Upper lobe of left lung (tissue), 5 donors: Measurements from ENCODE around the genes ZNF286A and TNFRSF13B.

DNA sequence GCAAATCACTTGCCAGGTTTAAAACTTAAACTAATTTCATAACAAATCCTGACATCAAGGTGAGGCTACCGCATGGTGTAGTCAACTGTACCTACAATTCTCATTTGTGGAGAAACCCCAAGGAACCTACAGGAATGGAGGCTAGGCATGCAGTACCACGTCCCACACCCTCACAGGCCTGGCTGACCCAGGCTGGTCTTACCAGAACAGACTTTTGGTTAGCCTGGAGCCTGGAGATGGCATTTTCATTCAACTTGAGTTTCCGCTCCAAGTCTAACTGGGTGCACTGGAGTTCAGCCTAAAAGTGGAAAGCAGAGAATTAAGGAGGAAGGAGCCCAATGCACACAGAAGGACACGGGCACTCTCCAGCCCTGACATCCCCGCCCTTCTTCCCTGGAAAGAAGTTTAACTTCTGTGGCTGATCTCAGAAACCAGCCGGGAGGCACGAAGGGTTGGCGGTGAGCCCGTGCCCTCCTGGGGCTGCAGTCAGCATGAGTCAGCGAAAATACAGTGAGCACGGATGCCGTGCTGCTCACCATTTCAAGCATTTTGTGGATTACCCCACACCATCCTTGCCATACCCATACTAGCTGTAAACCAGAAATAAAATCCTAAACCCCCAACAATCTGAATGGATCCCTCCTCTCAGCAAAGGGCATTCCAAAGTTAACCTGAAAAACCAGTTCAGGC, 23.2 kb upstream of the FBXW10B start:
- PRO-cap, 2 experiments: no peak in any of the 2 experiments
- RAMPAGE, long total RNA, 4 experiments: start-site peak on the minus strand in 1 of 4 experiments, centred at position 304 of the sequence, 7 reads per replicate

- PRO-cap, 2 experiments: peak in 1 of 2 experiments; most common plus-strand start chr17:15650100 (in 1); most common minus-strand start chr17:15649773 (in 1)
- RAMPAGE, long total RNA, 4 experiments: no peak in any of the 4 experiments
Observed at GRCh38 chr17:15649559-15650624, 30.4 kb upstream of the FBXW10B start.

DNA sequence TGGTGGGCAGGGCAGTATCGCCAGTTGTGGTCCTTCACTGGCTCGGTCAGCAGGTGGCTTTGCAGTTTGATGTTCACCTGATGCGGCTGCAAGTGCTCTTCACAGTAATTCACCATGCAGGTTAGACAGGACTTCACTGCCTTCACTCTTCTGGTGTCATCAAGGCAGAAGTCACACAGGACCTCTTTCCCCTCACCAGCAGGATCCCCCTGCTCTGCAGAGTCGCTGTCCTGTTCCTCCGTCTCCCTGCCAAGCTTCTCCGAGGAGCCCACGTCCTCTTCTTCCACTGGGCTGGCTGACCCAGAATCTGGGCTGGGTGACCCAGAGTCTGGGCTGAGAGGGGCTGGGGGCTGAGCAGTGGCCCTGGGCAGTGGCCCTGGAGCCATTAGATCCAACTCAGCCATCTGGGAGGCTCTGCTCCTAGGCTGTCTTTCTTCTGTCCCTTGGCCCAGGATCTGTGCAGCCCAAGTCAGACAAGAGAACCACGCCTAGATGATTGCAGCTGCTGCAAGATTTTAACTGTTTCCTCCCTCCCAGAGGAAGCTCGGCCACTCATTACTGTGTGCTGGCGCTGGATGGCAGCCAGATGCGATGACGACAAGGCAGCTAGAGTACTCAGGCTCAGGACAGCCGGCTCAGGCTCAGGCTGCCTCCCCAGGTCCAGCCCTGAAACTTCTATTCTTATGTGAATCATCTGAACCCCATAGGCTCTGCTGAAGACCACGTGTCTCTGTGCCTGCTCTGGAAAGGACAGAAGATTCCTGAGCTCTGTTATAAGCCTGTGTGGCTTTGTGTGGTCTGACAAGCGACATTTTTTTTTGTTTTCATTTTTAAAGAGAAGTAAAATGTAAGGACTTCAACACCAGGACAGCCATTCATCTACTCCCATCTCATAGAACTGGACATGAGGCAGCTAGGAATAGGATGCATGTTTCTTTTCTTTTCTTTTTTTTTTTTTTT, 32.0 kb upstream of the FBXW10B start:
- PRO-cap, 2 experiments: peak in 2 of 2 experiments; most common plus-strand start position 774 of the sequence (in 2); most common minus-strand start position 440 of the sequence (in 1)
- RAMPAGE, long total RNA, 4 experiments: start-site peak on the minus strand in 4 of 4 experiments, centred at positions 315 to 540 of the sequence, 8 to 807 reads per replicate

- PRO-cap, 2 experiments: no peak in any of the 2 experiments
- RAMPAGE, long total RNA, 4 experiments: no peak in any of the 4 experiments
Observed at GRCh38 chr17:15660899-15661281, 23.2 kb downstream of the TRIM16 start.

DNA sequence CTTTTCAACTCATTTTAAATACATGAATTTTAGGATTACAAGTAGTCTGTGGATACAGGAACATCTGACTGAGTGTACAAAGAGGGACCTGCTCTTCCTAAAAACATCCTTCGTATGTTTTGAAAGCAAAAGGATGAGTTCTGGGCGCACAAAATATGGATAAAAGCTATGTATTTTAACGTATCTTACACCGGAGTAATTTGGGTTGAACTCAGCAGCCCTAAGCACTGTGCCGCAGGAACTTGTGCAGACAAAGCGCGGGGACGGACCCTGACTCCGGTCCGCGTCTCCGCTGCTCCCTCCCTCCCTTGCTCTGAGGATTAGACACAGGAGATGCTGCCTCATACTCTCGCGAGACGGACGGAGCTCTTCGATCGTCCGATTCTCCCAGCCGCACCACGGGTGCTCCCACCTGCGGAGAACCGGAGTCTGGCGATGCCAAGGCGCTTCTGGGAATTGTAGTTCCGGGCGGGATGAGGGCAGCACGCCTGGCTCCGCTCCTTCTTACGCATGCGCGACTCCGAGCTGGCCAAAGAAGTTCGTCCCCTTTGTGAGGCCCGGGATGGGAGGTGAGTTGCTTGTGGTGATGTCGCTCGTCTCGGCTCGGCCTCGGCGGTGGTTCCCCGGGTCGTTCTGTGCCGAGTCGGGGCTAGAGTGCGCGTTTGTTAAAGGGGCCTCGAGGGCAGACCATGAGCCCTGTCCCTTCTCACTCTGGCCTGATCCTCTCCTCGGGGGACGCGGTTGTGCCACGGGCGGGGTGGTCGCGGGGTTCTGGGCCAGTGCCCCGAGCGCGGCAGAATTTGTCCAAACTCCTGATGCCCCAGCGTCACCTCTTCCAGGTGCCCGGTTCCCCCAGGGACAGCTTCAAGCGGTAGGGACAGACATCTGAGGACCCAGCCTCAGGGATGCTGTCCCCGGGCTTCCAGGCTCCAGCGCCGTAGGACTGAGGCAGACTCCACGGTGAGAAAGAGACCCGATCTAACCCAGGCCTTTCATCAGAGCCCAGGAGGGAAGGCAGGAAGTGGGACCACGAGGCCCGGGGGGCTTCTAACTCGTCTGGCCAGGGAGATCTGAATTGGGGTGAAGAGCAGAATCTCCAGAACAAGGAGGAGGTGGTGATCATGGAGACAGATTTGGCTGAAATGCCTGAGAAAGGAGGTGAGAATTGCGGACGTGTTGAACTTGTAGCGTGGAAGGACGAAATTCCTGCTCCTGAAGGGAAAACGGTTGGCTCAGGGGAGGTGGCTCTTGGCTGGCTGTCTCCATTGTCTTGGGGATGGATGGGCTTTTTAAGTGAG, at the start of gene ZNF286A:
Gene ZNF286A, plus strand, starts transcription at position 544 of the 1,298 bp plus-strand sequence.
- PRO-cap, 2 experiments: peak in 2 of 2 experiments; most common plus-strand start position 461 of the sequence (in 1); most common minus-strand start position 315 of the sequence (in 2)
- RAMPAGE, long total RNA, 4 experiments: start-site peak on the plus strand in 3 of 4 experiments, centred at positions 526 to 555 of the sequence, 18 to 78 reads per replicate

DNA sequence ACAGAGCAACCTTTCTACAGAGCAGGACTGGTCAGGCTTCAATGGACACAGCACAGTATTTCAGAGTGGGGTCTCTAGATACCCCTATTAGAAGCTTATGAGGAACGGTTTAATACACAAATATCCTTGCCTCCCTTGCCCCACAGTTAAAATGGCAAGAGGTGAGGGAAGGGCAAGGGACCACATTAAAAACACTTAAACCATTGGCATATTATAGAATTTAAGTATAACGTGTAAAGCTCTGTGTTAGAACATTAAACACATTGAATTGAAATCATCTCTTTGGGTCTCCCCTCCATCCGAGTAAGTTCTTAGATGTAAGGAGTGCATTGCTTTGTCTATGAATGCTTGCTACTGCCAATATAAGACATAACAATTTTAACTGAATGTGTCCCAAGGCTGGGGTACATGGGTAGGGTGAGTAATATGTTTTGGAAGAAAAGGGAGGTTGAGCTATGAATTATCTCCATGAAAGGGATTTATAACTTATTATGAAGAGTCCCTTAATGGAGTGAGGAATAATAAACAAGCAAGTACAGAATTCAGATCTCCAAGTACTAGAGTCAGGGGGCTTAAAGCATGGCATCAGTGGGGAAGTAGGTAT, 25.9 kb downstream of the TTC19 start:
- PRO-cap, 2 experiments: no peak in any of the 2 experiments
- RAMPAGE, long total RNA, 4 experiments: no peak in any of the 4 experiments

GRCh38 chr17:16072026-16072346, 72.4 kb downstream of the TTC19 start:
- PRO-cap, 2 experiments: no peak in any of the 2 experiments
- RAMPAGE, long total RNA, 4 experiments: no peak in any of the 4 experiments

- PRO-cap, 2 experiments: no peak in any of the 2 experiments
- RAMPAGE, long total RNA, 4 experiments: no peak in any of the 4 experiments
Observed at GRCh38 chr17:16101013-16101947, 101.7 kb downstream of the TTC19 start.

- PRO-cap, 2 experiments: peak in 2 of 2 experiments; most common plus-strand start chr17:16407348 (in 2); most common minus-strand start chr17:16407067 (in 2)
- RAMPAGE, long total RNA, 4 experiments: no peak in any of the 4 experiments
Observed at GRCh38 chr17:16406850-16407856, 8.2 kb upstream of the TRPV2 start.

DNA sequence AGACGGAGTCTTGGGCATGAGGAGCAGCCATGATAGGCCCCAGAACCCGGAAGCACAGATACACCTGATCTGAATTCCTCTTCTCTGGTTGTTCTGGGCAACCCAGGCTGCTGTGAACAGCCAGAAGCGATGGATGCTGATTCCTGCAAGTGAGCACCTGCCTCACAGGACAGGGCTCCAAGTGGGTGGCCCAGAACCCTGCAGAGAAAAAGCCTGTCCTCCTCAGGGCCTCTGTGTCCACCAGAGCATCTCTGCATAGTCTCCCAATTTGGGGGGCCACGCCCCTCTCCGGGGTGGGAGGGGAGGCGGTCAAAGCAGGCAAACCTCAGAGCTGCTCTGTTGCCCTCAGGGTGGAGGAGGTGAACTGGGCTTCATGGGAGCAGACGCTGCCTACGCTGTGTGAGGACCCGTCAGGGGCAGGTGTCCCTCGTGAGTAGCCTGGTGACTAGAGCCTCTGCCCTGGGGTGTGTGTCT, 19.2 kb downstream of the TRPV2 start:
- PRO-cap, 2 experiments: no peak in any of the 2 experiments
- RAMPAGE, long total RNA, 4 experiments: no peak in any of the 4 experiments

DNA sequence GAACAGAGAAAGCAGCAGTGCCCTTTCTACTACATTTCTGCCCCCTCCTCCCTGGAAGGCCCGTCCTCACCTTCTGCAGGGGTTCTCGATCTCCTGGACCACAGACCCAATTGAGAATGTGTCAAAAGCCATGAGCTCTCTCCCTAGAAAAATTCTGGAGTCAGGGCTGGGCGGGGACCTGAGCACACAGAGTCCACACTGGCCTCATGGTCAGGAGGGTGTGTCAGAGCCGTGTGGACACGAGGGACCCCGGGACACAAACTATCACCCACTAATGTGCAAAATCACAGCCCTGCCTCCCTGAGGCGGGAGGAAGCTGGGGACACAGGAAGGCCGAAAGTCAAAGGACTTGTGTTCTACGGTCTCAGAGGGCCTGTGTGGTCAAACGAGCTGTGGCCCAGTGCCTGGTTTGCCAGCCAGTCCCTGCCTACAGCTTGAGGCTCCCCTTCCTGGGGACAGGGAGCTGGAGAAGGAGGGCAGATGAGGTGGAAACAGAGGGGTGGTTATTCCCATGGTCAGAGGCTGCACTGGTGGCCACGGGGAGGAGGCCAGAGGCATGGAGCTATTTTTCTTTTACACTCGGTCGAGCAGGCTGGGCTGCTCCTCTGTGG, 27.4 kb downstream of the LRRC75A start:
- PRO-cap, 2 experiments: no peak in any of the 2 experiments
- RAMPAGE, long total RNA, 4 experiments: no peak in any of the 4 experiments

GRCh38 chr17:16488514-16489071, 3.4 kb downstream of the LRRC75A start:
- PRO-cap, 2 experiments: no peak in any of the 2 experiments
- RAMPAGE, long total RNA, 4 experiments: no peak in any of the 4 experiments

- PRO-cap, 2 experiments: no peak in any of the 2 experiments
- RAMPAGE, long total RNA, 4 experiments: no peak in any of the 4 experiments
Observed at GRCh38 chr17:16922580-16923287, 49.2 kb downstream of the TNFRSF13B start.

DNA sequence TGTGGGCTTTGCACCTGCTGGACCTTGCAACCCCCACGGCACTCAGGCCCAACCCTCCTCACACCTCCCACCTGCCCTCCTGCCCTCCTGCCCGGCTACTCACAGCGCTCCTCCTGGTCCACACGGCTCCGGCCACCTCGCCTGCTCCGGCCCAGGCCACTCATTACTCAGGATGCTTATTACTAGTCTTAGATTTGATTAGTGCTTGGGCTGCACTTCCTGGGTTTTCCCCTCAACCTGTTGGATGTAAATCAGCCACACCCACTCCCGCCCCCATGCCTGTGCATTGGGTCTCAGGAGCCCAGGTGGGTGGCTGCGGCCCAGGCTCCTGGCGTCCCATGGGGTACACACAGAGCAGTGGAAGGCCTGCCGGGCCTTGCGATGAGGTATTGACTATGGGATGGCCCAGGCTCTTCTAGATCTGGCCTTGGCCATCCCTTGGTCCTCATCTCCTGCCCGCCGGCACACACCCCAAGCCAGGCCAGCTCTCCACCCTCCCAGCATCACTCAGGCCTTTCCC, at the start of gene TNFRSF13B:
Gene TNFRSF13B, minus strand, starts transcription at position 207 of the 520 bp plus-strand sequence.
- PRO-cap, 2 experiments: no peak in any of the 2 experiments
- RAMPAGE, long total RNA, 4 experiments: start-site peak on the minus strand in 1 of 4 experiments, centred at position 161 of the sequence, 18 reads per replicate

DNA sequence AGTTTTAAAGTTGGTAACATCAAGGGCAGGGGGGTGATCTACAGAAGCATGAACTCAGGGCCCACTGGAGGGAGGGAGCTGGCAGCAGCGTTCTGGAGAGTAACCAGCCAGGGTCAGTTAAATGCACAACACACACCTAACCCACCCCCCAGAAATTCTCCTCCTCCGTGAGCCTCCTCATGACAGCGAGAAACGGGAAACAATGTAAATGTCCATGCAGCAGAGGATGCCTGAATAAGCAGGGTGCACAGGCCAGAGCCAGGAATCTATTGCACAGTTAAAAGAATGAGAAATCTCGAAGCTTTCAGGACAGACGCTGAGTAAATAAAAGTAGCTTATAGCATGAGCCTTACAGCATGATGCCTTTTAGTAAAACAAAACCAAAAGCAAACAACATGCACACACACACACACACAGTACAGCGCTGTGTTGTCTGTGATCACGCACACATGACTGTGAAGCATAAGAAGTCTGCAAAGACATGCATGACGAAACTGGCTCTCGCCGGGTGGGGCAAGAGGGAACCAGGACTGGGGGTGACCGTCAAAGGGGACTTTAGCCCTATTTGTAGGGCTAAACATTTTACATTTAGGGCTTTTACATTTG, 1.7 kb upstream of the TNFRSF13B start:
- PRO-cap, 2 experiments: no peak in any of the 2 experiments
- RAMPAGE, long total RNA, 4 experiments: no peak in any of the 4 experiments

GRCh38 chr17:16987822-16988656, 16.1 kb upstream of the TNFRSF13B start:
- PRO-cap, 2 experiments: no peak in any of the 2 experiments
- RAMPAGE, long total RNA, 4 experiments: start-site peak on the plus strand in 1 of 4 experiments, at chr17:16988308-16988487 at its widest, 7 to 9 reads per replicate

DNA sequence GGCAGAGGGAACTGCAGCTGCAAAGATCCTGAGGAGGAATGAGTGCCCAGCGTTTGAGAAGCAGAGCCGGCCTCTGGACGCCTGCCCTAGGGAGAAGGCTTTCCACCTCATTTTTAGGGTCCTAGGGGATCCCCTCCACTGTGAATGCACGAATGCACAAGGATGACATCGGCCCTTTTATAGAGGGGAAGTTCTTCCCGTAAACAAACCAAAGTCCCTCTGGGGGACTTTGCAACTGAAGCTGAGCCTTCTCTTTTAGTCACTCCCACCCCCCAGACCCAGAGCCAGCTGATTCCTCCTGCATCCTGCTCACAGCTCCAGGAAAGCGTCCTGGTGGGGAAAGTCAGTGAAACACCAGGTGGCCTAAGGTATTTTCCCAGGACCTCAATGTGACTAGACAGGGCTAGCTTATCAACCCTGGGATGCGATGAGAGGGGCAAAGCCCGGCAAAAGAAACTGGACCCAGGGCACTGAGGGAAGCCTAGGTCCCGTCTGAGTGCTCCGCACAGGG, 13.1 kb upstream of the MPRIP start:
- PRO-cap, 2 experiments: no peak in any of the 2 experiments
- RAMPAGE, long total RNA, 4 experiments: no peak in any of the 4 experiments

DNA sequence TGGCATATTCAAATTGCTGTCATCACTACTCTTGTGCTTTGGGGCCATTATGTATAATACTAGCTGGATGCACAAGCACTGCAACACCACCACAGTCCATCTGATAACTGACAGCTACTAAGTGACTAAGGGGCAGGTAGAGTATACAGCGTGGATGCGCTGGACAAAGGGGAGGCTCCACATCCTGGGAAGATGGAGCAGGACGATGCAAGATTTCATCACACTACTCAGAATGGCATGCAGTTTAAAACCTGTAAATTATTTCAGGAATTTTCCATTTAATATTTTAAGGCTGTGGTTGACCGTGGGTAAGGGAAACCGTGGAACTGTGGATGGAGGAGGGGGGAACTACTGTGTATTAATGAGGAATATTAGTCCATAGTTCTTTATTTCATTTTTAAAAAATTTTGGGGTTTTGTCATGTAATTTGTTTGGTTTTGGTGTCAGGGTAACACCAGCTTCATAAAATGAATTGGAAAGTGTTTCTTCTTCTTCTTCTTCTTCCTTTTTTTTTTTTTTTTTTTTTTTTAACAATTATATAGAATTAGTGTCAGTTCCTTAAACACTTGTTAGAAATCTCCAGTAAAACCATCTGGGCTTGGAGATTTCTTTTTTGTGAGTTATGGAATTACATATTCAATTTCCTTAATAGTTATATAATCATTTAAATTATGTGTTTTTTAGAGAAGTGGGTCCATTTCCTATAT, 25.2 kb downstream of the MPRIP start:
- PRO-cap, 2 experiments: no peak in any of the 2 experiments
- RAMPAGE, long total RNA, 4 experiments: no peak in any of the 4 experiments

- PRO-cap, 2 experiments: no peak in any of the 2 experiments
- RAMPAGE, long total RNA, 4 experiments: no peak in any of the 4 experiments
Observed at GRCh38 chr17:17107789-17108040, 65.5 kb downstream of the MPRIP start.

DNA sequence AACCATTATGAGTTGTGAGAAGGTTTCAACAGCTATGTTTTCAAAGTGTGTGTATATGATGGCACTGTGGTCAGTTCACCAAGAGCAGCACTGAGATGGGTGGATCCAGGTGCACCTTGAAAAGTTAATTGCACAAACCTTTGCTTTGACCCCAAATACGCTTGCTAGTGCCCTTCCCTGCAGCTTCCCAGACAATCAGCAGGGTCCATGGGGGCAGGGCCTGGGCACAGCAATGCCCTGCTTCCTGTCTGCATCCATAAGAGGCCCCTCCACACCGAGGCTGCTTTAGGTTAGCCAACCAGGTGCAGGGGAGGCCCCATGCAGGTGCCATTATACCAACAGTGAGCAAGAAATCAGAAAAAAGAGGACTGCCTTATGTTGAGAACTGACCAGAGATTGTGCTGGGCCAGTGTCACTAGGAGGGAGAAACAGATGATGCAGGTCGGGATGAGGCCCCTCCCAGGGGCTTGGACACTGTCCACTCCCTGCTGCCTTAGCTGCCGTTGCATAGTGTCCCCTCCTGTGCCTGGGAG, 36.9 kb downstream of the PLD6 start:
- PRO-cap, 2 experiments: no peak in any of the 2 experiments
- RAMPAGE, long total RNA, 4 experiments: no peak in any of the 4 experiments